Temporal lobe (tissue), 2 donors: ENCODE data around the genes RALGAPA2 and CSTL1.

- RAMPAGE, long total RNA, result no peak
These were observed 64.4 kb upstream of the INSM1 start for GRCh38 chr20:20303266-20304120.

GRCh38 chr20:20574911-20575769 lies 137.3 kb downstream of the RALGAPA2 start:
- RAMPAGE, long total RNA, result no peak

- RAMPAGE, long total RNA, result no peak
These were observed 33.8 kb downstream of the RALGAPA2 start for GRCh38 chr20:20678510-20679153.

DNA sequence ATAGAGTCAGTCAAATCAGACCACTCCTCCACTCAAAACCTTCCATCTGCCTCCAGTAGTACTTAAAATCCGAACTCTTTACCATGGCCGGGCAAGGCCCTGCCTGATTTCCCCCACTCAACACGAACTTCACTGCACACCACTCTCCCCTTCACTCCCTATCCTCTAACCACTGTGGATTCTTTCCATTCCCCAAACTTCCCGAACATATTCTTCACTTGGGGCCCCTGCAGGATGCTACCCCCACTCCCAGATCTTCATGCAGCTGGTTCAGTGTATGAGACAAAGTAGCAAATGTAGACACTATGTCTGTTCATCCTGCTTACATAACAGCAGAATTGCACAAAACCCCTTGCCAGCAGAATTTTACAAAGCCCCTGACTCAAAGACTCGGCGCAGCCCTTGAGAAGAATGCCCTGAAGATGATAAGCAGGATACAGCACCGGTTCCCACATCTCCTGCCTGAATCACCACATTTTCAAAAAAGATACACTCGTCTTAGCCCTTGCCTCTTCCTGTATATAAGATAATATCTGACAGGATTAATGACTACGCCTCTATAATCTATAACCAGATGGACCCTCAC lies 29.0 kb downstream of the RALGAPA2 start:
- RAMPAGE, long total RNA, result no peak

- RAMPAGE, long total RNA, result no peak
These were observed at the start of gene RALGAPA2 for GRCh38 chr20:20712340-20713137. Gene RALGAPA2 (minus strand): TSS chr20:20712644.

DNA sequence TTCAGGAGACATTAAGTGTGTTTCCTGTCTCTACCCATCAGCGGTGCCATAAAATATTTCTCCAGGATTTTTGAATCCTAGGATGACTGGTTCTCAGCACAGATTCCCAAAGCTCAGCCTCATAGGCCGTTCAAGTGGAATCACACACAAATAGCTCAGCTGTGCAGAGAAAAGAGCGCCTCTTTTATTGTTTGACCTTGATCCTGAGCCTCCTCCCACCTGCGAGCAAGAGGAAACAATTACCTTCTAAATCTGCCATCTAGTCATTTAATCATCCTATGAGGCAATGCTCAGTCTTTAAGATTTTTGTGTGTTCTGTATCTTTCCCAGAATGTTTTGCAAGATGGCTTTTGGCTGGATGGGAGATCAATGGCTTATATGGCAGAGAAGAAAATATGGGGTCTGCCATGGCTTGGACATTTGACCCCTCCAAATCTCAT lies 31.9 kb upstream of the RALGAPA2 start:
- RAMPAGE, long total RNA, result no peak

GRCh38 chr20:21102725-21103229 lies 23.1 kb upstream of the KIZ start:
- RAMPAGE, long total RNA, result no peak

DNA sequence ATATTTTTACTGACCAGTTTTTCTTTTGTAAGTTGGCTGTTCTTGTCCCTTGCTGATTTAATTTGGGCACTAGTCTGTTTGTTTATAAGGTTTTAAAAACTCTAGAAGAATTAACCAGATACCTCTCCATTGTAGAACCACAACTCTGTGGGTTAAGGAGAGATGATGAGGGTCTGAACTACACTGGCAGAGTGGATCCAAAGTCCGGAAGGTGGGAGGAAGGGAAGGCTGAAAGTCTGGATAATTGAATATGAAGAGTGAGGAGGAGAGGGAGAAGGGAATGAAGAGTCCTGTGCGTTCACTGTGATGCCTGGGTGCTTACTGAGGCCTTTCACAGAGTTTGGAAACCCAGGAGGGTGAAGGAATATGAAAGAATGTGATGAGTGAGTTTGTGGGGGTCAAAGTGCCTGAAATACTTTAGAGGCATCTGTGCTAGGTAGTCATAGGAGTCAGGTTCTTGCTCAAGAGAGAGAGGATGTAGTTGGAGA lies 20.8 kb downstream of the NKX2-4 start:
- RAMPAGE, long total RNA, result no peak

DNA sequence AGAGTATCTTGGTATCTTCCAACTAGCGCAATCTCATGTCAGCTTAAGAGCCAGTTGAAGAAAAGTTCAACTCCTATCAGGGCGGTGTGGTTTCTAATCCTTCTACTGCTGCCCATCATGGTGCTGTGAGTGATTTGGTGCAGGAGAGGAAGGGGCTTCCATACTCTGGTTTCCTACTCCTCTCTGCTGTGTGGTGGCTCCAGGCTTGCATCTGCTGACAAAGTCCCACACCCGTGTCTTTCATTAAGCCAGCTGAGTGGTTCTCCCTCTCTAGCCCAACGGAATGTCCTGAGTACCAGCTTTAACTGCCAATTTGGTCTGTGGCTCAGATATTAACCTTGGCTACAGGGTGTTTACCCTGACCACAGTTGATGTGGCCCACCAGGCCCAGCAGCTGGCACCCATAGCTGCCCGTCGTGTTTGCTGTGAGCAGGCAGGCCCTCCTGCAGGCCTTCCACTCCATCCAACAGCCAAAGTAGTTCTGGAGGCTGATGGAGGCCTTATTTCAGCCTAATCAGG lies 164.0 kb downstream of the FOXA2 start:
- RAMPAGE, long total RNA, result no peak

GRCh38 chr20:22525039-22525702 lies 59.2 kb downstream of the FOXA2 start:
- RAMPAGE, long total RNA, result no peak

DNA sequence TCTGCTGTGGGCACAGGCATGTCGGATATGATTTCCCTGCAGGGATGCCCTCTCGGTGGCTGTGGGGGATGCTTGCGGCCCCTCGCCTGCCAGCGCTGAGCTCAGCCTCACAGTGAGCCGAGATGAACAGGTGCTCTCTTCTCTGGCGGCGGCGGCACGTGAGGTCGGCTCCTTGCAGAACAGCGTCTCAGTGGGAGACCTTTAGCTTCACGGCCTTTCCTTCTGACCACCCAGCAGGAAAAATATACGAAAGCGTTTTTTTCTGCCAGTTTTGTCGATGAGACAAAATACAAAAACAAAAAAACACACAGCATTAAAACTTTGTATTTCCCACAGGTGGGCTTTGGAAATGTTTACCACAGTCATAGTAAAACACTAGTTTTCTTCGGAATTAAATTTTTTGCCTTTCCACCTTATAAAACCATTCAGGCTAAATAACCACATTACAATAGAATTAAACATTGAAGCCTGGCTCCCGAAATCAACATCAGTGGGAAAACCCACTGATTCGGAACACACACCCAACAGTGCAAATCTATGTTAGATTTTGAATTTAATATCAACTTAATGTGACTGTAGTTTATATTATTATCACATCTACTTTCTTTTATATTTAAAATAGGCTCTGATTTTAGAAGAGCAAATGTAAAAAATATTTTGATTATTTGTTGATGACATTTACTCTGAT lies 23.4 kb downstream of the FOXA2 start:
- RAMPAGE, long total RNA, result no peak

- RAMPAGE, long total RNA, result no peak
These were observed 1.8 kb upstream of the THBD start for GRCh38 chr20:23051170-23051757.

- RAMPAGE, long total RNA, result no peak
These were observed 30.1 kb upstream of the CD93 start for GRCh38 chr20:23116112-23116711.

GRCh38 chr20:23161935-23162618 lies 76.0 kb upstream of the CD93 start:
- RAMPAGE, long total RNA, result no peak

GRCh38 chr20:23356005-23357196 lies 5.6 kb upstream of the GZF1 start:
- RAMPAGE, long total RNA, result no peak

GRCh38 chr20:23439567-23439816 lies at the start of gene CSTL1:
Gene CSTL1 (plus strand): TSS chr20:23439685.
- RAMPAGE, long total RNA, result no peak

DNA sequence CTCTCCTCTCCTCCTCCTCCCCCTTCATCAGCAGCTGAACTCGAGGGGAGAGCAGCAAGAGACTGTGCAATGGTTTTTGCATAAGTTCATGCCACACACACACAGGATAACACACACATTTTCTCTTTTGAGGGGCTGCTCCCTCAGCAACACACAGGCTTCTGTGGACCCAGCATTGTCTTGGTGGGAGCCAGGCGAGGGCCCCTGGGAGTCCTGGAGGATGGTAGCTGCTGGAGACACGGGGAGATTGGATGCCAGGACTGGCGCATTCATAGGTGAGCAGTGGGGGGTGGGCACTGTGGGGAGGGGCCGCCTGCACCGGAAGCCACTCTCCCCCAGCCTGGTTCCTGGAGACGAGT lies 233 bp upstream of the CST11 start:
- RAMPAGE, long total RNA, result no peak

- RAMPAGE, long total RNA, result no peak
These were observed 347 bp upstream of the CST5 start for GRCh38 chr20:23879848-23880341.

DNA sequence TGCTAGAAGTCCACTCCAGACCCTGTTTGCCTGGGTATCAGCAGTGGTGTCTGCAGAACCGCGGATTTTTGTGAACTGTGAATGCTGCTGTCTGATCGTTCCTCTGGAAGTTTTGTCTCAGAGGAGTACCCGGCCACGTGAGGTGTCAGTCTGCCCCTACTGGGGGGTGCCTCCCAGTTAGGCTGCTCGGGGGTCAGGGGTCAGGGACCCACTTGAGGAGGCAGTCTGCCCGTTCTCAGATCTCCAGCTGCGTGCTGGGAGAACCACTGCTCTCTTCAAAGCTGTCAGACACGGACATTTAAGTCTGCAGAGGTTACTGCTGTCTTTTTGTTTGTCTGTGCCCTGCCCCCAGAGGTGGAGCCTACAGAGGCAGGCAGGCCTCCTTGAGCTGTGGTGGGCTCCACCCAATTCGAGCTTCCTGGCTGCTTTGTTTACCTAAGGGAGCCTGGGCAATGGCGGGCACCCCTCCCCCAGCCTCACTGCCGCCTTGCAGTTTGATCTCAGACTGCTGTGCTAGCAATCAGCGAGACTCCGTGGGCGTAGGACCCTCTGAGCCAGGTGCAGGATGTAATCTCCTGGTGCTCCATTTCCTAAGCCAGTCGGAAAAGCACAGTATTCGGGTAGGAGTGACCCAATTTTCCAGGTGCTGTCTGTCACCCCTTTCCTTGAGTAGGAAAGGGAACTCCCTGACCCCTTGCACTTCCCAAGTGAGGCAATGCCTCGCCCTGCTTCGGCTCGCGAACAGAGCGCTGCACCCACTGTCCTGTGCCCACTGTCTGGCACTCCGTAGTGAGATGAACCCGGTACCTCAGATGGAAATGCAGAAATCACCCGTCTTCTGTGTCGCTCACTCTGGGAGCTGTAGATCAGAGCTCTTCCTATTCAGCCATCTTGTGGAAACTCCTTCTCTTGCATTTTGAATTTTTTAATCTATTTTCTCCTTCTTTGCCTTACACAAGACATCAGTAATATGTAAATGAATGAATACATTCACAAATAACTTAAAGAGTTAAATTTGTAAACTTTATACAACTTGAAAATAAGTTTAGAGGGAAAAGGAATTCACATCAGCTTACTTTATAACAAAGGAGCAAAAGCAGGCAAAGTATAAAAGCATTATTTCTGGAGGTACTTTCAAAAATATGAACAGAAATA lies 22.9 kb upstream of the CST5 start:
- RAMPAGE, long total RNA, result no peak

DNA sequence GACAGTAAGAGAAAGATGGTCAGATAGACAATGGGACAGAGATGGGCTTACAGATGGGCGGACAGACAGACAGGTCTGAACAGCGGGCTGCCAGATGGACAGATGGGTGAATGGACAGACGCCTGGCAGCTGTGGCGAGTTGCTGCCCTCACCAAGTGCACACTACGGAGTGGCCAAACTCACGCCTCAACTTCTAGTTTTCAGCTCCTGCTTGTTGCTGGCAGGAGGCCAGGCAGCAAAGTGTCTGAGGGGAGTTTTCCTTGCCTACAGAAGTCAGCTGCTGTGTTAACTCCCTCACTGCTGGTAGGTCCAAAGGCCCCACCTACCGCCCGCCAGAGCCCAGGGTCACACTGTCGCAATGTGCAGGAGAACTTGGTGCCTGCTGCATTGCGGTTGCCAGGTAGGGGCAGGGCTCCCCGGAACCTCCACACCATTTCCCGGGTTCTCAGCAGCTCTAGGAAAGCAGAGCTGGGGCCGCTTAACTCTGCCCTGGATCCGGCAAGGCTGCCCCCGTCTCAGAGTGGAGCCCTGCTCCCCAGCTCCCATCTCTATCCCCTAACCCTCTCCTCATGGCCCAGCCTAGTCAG lies 7.5 kb downstream of the GGTLC1 start:
- RAMPAGE, long total RNA, result no peak